Thoracic aorta endothelial cell (primary cell): ENCODE measurements around the genes TMEM121B and CECR2.

- CAGE, long polyA plus RNA: no peak
Observed at GRCh38 chr22:11629610-11630731, 3898.0 kb upstream of the OR11H1 start.

DNA sequence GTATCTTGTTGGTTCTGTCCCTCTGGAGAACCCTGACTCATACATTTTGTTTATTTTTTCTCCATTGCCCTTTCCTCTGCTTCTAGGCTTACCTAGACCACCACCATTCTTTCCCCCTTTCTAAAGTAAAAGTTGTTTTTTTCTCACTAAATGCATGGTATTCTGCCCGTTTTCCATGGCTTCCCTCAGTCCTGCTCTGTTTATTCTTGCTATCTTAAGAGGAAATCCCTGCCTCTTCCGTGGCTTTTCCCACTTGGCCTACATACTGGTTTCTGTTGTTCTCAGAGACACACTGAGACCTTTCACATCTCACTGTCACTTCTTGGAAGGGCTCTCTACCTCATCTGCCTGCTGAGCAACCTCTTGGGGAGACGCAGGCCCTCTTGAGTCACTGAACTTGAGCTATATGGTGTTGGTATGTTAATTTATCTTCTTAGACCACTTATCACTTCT, 3668.5 kb upstream of the OR11H1 start:
- CAGE, long polyA plus RNA: no peak

DNA sequence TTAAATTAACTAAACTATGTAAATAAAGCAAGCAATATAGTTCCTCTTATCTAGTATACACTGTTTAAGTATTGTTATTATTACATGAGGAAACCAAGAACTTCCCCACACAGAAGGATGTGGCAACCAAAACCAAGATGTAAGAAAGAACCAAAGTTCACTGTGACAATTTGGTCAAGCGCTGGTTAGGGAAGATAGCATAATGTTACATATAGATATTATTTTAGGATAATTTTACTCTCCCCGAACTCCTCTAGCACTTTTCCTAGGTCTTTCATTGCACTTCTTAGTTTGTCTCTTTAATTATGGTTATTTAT, 103.2 kb downstream of the XKR3 start:
- CAGE, long polyA plus RNA: no peak

- CAGE, long polyA plus RNA: no peak
Observed at GRCh38 chr22:17035854-17036698, 28.1 kb upstream of the GAB4 start.

- CAGE, long polyA plus RNA: no peak
Observed at GRCh38 chr22:17106561-17107116, 14.5 kb downstream of the TMEM121B start.

DNA sequence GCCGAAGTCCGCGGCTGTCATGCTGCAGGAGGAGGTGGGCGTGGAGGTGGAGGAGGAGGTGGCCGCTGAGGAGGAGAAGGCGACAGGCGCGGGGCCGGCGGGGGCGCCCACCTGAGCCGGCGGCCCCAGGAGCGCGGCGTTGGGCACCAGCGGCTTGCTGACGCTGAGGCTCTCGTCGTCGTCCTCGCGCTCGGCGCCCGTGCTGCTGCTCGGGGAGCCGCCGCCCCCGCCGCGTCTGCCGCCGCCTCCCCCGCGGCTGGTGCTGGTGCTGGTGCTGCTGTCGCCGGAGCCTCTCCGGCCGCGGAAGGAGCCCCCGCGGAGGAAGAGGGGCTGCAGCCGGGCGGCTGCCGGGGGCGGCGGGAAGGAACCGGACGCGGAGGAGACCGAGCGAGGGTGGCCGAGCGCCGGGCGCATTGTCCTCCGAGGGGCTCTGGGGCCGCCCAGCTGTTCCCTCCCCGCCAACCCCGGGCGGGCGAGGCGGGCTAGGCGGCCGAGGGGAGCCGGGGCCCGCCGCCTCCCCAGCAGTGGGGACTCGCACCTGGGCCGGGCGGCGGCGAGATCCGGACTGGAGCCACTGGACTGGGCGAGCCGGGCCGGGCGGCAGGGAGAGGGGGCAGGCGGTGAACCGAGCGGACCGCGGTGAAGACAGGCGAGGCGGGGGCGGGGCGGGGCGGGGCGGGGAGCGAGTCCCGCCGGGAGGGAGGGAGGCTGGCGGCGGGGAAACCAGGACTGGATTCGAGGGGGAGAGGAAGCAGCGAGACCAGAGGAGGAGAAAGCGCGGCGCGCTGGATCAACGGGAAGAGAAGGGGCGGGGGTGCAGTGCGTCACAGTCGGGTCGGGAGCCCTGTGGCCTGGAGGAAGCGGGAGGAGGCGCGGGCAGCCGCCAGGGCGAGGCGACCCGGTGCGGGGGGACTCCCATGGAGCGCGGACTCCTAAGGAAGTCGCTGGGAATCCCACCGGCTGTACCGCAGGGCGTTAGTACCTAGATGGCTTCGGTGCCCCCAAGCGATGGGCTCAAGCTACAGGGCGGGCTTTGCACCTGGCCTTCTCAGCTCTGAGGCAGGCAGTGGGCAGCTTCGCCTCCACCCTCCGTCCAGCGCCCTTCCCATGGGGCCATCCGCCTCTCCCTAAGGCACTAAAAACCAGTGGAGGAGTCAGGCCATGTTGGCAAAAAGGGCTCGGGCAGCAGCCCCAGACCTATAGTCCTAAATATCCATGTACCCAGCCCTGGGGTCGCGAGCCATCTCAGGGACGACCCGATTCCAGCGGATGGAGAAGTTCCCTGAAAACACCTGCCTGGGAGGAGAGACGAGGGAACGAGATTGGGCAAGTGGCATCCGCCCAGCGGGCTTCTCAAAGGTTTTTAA, at the start of gene TMEM121B:
TSS of gene TMEM121B (minus strand) at position 647 of the 1,367 bp plus-strand sequence.
- CAGE, long polyA plus RNA: no peak

GRCh38 chr22:17180870-17181561, 21.9 kb upstream of the HDHD5 start:
- CAGE, long polyA plus RNA: no peak

GRCh38 chr22:17198421-17199078, 20.7 kb downstream of the ADA2 start:
- CAGE, long polyA plus RNA: no peak

- CAGE, long polyA plus RNA: no peak
Observed at GRCh38 chr22:17272406-17272961, 53.2 kb upstream of the ADA2 start.

DNA sequence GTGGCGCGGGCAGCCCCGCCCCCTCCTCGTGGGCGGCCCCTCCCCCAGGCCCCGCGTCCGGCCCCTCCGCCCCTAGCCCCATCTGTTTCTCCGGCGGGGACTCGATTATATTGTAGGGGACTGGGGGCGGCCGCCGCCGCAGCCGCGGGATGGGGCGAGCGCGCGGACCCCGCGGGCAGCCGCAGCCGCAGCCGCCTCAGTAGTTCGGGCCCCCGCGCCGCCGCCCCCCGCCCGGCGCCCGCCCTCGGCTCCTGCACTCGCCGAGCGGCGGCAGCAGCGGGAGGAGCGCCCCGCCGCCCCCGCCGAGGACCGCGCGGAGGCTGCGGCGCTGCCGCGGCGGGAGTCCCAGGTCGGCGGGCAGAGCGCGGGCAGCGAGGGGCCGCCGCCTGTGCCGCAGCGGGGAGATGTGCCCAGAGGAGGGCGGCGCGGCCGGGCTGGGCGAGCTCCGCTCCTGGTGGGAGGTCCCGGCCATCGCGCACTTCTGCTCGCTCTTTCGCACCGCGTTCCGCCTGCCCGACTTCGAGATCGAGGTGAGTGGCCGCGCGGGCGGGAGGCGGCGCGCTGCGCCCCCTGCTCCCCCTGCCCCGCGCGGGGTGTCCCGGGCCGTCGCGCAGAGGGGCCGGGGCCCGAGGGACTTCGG, at the start of gene CECR2:
TSS of gene CECR2 (plus strand) at position 81 of the 640 bp plus-strand sequence.
- CAGE, long polyA plus RNA: no peak

GRCh38 chr22:17443382-17444648, 74.6 kb downstream of the CECR2 start:
- CAGE, long polyA plus RNA: no peak

DNA sequence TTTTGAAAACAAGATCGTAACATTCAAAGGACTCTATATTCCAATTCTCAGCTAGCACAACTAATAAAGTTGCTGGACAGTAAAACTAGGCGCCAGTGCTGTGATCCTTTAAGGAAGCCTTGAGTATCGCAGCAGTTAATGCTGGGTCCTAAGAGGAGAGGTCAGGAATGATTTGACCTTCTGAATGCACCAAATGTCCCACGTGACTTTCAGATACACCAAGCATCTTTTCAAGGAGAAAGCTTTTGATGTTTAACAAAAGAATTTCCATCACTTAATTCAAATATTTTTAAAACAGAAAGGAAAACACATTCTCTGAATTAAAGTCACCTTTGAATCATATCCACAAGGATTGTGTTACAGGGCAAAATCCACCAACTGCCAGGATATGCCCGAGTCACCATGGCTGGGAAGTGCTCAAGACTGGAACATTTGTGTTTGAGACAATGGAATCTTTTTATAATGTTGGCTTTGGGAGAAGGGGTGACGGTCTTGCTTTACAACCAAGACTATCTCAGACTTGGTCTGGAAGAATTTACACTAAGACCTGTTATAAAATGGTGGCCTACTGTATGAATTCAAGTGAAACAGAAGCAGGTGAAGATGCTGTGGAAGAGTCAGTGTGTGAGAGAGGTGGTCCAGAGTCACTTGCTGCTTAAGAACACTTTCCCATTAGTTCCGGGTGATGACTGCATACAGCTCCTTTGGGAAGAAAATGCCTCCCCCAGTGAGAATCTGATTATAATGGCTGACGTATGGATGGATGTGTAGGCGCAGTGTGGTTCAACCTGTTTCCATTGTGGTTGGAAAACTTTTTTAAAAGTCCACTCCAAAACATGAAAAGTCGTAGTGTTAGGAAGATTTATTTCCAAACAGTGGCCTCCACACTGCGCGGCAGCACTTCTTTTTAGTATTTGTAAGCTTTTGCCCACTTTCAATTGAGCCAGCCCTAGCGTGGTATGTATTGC, 40.7 kb downstream of the BID start:
- CAGE, long polyA plus RNA: no peak

- CAGE, long polyA plus RNA: no peak
Observed at GRCh38 chr22:17943477-17944243, 80.7 kb downstream of the MICAL3 start.

GRCh38 chr22:17998896-17999377, 25.4 kb downstream of the MICAL3 start:
- CAGE, long polyA plus RNA: no peak

- CAGE, long polyA plus RNA: no peak
Observed at GRCh38 chr22:18052398-18053178, 25.2 kb upstream of the PEX26 start.

- CAGE, long polyA plus RNA: no peak
Observed at GRCh38 chr22:18104575-18105017, 6.0 kb upstream of the TUBA8 start.

DNA sequence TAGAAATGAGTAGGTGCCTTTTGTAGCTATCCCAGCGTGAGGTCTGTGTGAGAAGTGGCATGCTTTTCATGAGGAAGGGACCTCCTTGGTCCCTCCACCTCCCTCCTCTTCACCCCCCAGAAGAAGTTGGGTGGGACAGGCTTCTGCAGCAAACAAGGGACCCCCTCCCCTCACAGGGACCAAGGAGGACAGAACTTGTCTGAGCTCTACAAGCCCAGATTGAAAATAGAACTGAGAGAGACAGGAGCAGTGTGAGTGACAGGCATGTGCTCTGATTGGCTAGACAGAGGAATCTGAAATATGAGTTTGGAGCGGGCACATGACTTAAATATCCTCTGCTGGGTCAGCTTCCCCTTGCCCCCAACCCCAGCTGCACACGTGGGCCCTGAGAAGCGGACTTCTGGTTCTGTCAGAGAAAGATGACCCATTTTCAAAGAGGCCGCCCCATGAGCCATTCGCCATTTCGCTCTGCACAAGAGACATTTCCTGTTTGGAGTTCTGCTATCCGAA, 5.2 kb downstream of the TUBA8 start:
- CAGE, long polyA plus RNA: no peak

DNA sequence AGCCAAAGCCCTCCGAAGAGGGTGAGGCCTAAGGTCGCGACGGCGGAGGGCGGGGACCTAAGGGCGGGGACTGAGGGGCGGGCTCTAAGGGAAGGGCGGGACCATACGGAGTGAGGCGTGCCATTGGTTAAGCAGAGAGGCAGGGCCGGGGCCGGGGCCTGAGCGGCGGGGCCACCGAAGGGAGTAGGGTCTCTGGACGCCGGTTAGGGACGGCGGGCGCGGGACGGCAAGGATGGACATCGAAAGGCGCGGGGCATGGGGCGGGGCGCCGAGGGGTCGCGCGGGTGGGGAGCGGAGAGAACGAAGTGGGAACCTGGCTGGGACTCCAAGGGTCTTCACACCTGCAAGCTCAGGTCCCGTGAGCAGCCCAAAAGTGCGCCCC, 293 bp upstream of the DGCR2 start:
- CAGE, long polyA plus RNA: no peak

- CAGE, long polyA plus RNA: no peak
Observed at GRCh38 chr22:19185056-19185334, 6.5 kb upstream of the SLC25A1 start.

DNA sequence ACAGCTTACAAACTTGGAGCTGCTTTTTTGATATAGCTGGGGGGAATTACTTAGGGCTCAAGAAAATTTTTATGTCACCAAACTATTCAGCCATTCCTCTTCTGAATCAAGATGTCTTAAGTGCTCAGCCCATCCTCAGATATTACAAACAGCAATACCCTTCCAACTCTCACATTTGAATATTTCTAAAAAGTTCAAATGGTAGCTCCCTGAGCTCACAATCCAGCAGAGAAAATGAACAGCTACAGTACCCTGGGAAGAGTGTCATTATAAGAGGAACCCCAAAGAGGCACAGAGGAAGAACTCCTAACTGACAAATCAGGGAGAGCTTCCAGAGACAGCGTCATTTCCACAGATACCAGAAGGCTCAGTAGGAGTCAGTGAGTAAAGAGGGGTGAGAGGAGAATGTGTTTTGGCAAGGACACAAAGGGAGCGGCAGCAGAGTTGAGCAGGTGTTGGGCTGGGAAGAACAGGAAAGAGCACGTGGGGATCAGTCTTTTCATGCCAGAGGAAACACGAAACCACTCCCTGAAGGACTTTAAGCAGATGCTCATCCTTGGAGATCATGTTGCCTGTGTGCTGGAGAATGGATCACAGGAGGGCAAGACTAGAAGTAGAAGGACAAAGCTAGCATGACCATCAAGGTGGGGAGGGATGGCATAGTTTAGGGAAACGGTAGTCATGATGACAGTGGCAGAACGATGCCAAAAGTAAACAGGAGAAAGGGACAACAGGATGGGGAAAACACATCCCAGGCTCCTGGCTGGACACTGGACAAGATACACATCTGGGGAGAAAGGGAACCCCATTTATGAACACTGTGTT, 4.3 kb downstream of the CLTCL1 start:
- CAGE, long polyA plus RNA: no peak